ENCODE measurements around a stretch of chr5.

GRCh38 chr5:90637684-90637962 is 79.0 kb downstream of the ADGRV1 start:
- RAMPAGE, long total RNA = no peak
- RRBS = 69% methylated on average over 1 of the region's 3 CpGs

GRCh38 chr5:90872862-90873514 is 314.4 kb downstream of the ADGRV1 start:
- RAMPAGE, long total RNA = no peak
- RRBS = no CpG with 5 or more reads among the region's 3 CpGs

- RAMPAGE, long total RNA = no peak
- RRBS = no CpG with 5 or more reads among the region's 1 CpG
Measured at GRCh38 chr5:90940517-90941020, 382.0 kb downstream of the ADGRV1 start.

GRCh38 chr5:91281391-91282031 is 101.6 kb downstream of the ARRDC3 start:
- RAMPAGE, long total RNA = no peak
- RRBS = no CpG with 5 or more reads among the region's 6 CpGs

DNA sequence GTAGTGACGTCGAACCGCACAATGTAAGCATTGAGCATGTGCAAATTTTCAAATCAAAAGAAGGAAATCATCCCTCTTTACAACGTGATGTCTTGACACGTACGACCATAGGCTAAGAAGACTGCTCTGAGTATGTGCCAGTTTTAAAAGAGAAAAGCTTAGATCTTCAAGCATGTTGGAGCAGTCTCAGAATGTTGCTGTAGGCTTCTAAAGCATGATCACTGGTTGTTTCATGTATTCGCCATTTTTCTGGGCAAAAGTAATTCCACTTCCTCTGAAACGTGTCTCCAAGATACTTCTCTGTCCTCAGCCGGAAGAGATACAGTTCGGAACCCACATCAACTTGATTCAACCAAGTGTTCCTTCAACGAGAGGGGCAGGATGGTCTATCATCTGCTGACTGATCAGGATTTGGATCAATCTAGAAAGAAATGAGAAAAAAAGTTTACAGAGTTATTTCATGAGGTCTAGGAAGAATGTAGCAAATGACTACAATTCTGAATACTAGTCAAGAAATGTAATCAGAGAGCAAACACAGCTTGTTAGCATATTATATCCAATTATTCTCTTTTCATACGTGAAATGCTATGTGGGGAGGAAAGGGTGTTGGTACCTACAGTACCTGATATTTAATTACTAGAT is 12.0 kb downstream of the ARRDC3 start:
- RAMPAGE, long total RNA = no peak
- RRBS = no CpG with 5 or more reads among the region's 12 CpGs

- RAMPAGE, long total RNA = no peak
- RRBS = 1% methylated on average over 5 of the region's 32 CpGs
Measured at GRCh38 chr5:91380483-91381047, 2.6 kb downstream of the ARRDC3 start.

DNA sequence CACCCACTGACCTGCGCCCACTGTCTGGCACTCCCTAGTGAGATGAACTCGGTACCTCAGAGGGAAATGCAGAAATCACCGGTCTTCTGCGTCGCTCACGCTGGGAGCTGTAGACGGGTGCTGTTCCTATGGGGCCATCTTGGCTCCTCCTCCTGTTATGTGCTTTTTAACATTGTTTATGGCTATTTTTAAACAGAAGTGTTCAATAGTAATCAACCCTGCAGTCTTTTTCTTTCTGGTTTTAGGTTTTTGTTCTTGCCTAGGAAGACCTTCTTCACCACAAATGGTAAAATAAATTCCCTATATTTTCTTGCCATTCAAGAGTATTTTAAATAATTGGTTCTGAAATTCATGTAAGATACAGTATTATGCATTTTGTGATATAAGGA is 816.2 kb upstream of the ARRDC3 start:
- RAMPAGE, long total RNA = no peak
- RRBS = no CpG with 5 or more reads among the region's 7 CpGs

- RAMPAGE, long total RNA = no peak
- RRBS = no CpG with 5 or more reads among the region's 2 CpGs
Measured at GRCh38 chr5:93250324-93251049, 332.5 kb upstream of the NR2F1 start.

- RAMPAGE, long total RNA = no peak
- RRBS = no CpG with 5 or more reads among the region's 17 CpGs
Measured at GRCh38 chr5:93457579-93458220, 125.3 kb upstream of the NR2F1 start.

DNA sequence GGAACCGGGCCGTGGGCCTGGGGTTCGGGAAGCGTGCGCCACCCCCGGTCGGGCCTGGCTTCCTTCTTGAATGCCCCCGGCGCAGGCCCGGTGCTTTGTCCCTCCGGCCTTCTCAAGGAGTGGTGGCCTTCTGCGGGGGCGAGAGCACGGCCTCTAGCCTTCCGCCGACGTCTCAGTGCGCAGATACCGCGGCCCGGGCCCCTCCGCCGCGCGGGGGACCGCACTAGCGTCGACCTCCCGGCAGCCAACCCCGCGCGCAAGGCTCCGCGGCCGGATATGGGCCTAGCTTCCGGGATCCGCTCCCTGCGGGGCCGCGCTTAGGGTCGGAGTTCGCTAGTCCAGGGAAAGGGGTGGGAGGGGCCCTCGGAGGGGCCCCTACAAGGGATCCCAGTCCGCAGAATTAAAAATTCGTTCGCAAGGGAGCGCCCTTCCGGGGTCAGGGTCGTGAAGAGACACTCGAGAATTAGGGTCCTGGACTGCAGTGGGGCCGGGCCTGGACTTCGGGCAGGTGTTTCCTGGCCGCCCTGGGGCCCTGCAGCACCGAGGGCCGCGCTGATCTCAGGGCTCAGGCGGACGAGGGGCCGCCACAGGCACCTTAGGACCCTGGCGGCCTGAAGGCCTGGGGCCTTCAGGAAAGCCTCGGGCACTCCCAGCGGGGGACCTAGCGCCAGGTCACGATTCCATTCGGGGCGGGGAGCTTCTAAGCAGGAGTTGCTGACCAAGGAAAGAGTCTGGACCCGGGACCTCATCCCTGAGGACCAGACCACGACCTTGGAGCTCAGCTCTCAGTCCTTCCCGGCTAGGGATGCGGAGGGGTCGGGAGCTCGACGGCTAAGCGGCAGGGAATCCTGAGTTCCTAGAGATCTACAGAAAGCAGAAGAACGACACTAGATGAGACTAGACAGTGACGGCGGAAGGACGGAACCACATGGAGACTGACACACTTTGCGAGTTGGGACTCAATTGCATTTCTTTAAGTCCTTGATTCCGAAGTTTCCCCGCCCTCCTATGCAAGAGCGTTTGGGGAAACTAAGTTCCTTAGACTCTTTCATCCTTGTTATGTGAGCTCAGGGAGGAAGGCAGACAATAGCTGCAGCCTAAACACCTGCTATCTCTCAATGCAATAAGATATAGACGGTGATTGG is 12.1 kb upstream of the NR2F1 start:
- RAMPAGE, long total RNA = no peak
- RRBS = 66% methylated on average over 30 of the region's 83 CpGs

- RAMPAGE, long total RNA = no peak
- RRBS = 1% methylated on average over 8 of the region's 25 CpGs
Measured at GRCh38 chr5:93578920-93579400, 4.1 kb upstream of the NR2F1 start.

GRCh38 chr5:94095497-94096273 is 15.8 kb downstream of the FAM172A start:
- RAMPAGE, long total RNA = no peak
- RRBS = no CpG with 5 or more reads among the region's 4 CpGs

GRCh38 chr5:95694609-95695059 is 11.8 kb upstream of the SPATA9 start:
- RAMPAGE, long total RNA = no peak
- RRBS = no CpG with 5 or more reads among the region's 1 CpG

GRCh38 chr5:95768738-95769038 is 37.6 kb downstream of the RHOBTB3 start:
- RAMPAGE, long total RNA = no peak
- RRBS = no CpG with 5 or more reads among the region's 8 CpGs

- RAMPAGE, long total RNA = no peak
- RRBS = no CpG with 5 or more reads among the region's 3 CpGs
Measured at GRCh38 chr5:95779591-95779913, 43.0 kb downstream of the GLRX start.

DNA sequence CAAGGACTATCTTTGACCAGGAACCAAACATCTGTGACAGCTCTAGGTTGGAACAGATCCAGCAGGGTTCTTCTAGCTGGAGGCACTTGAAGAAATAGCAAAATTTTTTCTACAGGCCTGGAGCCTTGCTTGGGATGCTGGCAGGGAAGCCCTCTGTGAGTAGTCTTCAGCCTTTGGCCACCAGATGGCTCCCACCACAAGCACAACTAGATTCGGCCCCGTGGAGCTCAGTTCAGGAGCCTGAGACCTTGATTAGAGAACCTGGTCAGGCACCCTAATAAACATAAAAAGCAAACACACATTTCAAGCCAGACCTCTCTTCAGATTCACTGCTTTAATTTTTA is 41.5 kb downstream of the GLRX start:
- RAMPAGE, long total RNA = no peak
- RRBS = no CpG with 5 or more reads among the region's 2 CpGs

- RAMPAGE, long total RNA = no peak
- RRBS = no CpG with 5 or more reads among the region's 16 CpGs
Measured at GRCh38 chr5:95823433-95824581, 1.3 kb upstream of the GLRX start.

DNA sequence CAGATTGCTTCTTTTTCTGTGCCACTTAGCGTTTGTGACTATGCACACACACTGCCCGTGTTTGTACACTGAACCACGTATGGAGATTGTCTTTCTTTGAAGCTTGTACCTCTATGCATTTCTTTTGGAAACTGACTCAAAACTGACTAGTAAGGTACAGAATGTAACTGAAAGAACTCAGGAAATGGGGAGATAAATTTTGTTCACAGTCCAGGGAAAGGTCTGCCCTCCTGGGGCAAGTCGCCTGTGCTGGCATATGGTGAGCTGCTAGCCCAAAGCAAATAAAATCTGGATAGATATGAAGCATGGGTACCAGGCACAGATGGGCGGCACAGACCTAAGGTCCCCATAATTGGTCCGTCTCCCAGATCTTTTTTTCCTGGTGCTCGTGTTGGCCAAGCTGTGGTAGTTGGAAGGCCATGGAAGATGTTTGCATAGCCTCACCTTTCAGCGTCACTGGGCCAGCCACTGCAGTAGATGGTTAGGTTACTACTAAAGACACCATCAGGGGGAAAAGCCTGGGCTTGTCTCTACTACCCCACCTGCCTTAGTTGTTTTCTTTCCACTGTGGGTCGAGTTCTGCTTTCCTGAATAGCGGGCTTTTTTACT is 24.0 kb upstream of the GLRX start:
- RAMPAGE, long total RNA = no peak
- RRBS = no CpG with 5 or more reads among the region's 10 CpGs

- RAMPAGE, long total RNA = no peak
- RRBS = no CpG with 5 or more reads among the region's 4 CpGs
Measured at GRCh38 chr5:95883262-95884016, 60.9 kb upstream of the GLRX start.

- RAMPAGE, long total RNA = no peak
- RRBS = no CpG with 5 or more reads among the region's 7 CpGs
Measured at GRCh38 chr5:95895259-95895914, 66.3 kb downstream of the ELL2 start.

All from epithelial cell of alveolus of lung (primary cell).